Measurements from ENCODE around the gene KLHDC10.

GRCh38 chr7:128792588-128793157, 905 bp downstream of the CCDC136 start:
- RRBS, result no CpG with 5 or more reads among the region's 10 CpGs
CAGE:
- cytosol, long polyA plus RNA, result no peak
- long polyA plus RNA, result no peak
- nucleus, long polyA plus RNA, result no peak

- RRBS, result no CpG with 5 or more reads among the region's 22 CpGs
CAGE:
- cytosol, long polyA plus RNA, result no peak
- long polyA plus RNA, result no peak
- nucleus, long polyA plus RNA, result no peak
Measured at GRCh38 chr7:128851053-128851998, 11.3 kb upstream of the ATP6V1F start.

GRCh38 chr7:128856669-128857007, 6.0 kb upstream of the ATP6V1F start:
- RRBS, result 81% methylated on average over 1 of the region's 11 CpGs
CAGE:
- cytosol, long polyA plus RNA, result no peak
- long polyA plus RNA, result no peak
- nucleus, long polyA plus RNA, result no peak

GRCh38 chr7:128868890-128869853, 3.0 kb downstream of the ATP6V1FNB start:
- RRBS, result 1% methylated on average over 38 of the region's 85 CpGs
CAGE:
- cytosol, long polyA plus RNA, result no peak
- long polyA plus RNA, result no peak
- nucleus, long polyA plus RNA, result no peak

DNA sequence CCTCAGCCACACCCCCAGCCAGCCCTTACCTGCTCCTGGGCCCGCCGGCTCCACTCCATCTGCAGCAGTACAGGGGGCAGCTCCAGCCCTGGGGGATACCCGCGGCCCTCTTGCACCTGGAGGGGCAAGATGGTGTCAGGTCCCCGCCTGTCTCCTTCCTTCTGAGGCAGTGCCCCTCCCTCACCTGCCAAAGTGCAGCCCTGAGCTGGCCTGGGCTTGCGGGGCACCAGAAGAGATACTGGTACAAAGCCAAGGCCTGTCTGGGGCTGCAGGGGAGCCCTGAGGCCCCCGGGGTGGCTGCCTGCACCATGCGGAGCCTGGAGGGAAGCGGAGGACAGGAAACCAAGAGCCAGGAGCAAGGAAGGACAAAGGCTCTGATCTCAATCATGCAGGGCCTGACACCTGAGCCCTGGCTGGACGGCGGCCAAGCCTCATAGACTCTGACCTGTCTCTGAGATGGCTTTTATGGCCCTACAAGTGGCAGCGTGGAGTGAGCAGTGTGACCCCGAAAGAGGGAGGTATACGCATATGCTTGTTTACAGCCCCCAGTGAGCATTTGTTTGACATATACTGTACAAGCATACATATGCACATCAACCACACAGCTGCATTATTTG, 8.5 kb downstream of the ATP6V1FNB start:
- RRBS, result no CpG with 5 or more reads among the region's 14 CpGs
CAGE:
- cytosol, long polyA plus RNA, result no peak
- long polyA plus RNA, result no peak
- nucleus, long polyA plus RNA, result no peak

- RRBS, result no CpG with 5 or more reads among the region's 1 CpG
CAGE:
- cytosol, long polyA plus RNA, result no peak
- long polyA plus RNA, result no peak
- nucleus, long polyA plus RNA, result no peak
Measured at GRCh38 chr7:128900281-128900665, 10.2 kb downstream of the KCP start.

GRCh38 chr7:128916055-128916685, 5.7 kb upstream of the KCP start:
- RRBS, result 4% methylated on average over 28 of the region's 55 CpGs
CAGE:
- cytosol, long polyA plus RNA, result no peak
- long polyA plus RNA, result no peak
- nucleus, long polyA plus RNA, result no peak

DNA sequence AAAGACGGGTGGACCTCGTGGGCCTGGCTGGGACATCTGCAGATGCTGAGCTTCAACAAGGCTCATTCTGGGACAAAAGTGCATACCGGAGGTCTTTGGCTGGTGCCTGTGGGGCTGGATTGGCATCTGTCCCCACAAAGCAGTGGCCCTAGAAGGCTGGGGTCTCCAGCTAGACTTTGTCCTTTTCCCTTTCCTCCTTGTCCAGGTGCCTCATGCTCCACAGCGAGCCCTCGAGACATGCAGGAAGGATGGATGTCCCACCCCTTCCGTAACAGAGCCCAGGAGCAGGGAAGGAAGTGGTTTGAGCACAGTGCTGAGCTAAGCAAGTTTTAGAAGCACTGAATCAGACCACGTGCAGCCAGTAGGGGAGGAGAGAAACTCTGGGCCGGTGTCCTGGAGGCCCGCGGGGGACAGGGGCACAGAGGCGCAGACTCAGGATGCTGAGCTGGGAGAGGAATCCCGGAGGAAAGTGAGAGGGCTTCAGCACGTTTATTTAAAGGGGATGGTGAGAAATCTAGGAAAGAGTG, 4.6 kb upstream of the IRF5 start:
- RRBS, result 77% methylated on average over 4 of the region's 13 CpGs
CAGE:
- cytosol, long polyA plus RNA, result no peak
- long polyA plus RNA, result no peak
- nucleus, long polyA plus RNA, result no peak

GRCh38 chr7:129110584-129111223, 33.8 kb upstream of the TSPAN33 start:
CAGE:
- cytosol, long polyA plus RNA, result no peak
- long polyA plus RNA, result no peak
- nucleus, long polyA plus RNA, result no peak

- RRBS, result no CpG with 5 or more reads among the region's 17 CpGs
CAGE:
- cytosol, long polyA plus RNA, result no peak
- long polyA plus RNA, result no peak
- nucleus, long polyA plus RNA, result no peak
Measured at GRCh38 chr7:129167869-129168933, 20.2 kb upstream of the SMO start.

DNA sequence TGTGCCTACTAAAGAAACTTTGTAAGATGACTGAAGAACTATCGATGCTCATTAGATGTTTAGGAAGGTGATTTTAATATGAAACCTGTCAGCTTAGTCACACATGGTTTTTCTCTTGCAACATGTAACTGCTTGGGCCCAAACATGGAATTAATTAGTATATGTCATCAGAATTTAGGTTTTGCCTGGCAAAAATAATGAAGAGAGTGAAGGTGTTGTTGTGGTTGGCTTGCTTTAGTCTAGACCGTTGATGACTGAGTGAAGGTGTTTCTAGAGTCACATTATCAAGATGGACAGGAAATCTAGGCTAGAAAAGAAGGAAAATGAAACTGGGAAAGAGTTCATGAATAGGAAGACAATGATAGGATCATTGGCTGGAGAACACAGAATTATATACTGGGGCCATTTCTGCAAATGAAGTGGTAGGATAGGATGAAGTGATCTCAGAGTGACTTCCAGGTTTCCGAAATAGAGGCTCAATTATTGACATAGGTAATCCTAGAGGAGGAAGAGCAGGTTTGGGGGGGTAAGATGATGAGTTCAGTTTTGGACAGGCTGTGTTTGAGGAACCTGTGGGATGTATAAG, 88.8 kb upstream of the STRIP2 start:
- RRBS, result no CpG with 5 or more reads among the region's 3 CpGs
CAGE:
- cytosol, long polyA plus RNA, result no peak
- long polyA plus RNA, result no peak
- nucleus, long polyA plus RNA, result no peak

GRCh38 chr7:129367574-129368659, 66.3 kb upstream of the STRIP2 start:
- RRBS, result no CpG with 5 or more reads among the region's 15 CpGs
CAGE:
- cytosol, long polyA plus RNA, result no peak
- long polyA plus RNA, result no peak
- nucleus, long polyA plus RNA, result no peak

- RRBS, result no CpG with 5 or more reads among the region's 31 CpGs
CAGE:
- cytosol, long polyA plus RNA, result no peak
- long polyA plus RNA, result no peak
- nucleus, long polyA plus RNA, result no peak
Measured at GRCh38 chr7:129774077-129775212, 162.9 kb downstream of the NRF1 start.

DNA sequence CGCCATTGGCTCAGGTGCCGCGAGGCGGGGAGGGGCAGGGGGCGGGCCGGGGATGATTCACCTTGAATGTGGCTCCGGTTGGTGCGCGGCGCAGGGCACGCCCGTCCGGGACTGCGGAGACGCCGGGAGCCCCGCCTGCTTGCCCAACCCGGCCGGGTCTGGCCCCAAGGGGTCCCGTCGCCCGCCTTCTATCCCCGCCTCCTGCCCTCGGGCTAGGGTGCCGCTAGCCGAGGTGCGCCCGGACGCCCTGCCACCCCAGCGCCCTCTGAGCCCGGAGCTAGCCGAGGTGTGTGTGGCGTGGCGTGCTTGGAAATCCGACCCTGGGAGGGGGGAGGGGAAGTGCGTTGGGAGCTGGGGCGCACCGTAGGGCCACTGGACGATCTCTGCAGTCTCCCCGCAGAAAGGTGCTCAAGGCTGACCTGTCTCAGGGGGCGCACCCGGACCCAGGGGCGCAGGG, 168.8 kb downstream of the NRF1 start:
- RRBS, result 2% methylated on average over 15 of the region's 43 CpGs
CAGE:
- cytosol, long polyA plus RNA, result no peak
- long polyA plus RNA, result no peak
- nucleus, long polyA plus RNA, result no peak

- RRBS, result 2% methylated on average over 1 of the region's 19 CpGs
CAGE:
- cytosol, long polyA plus RNA, result no peak
- long polyA plus RNA, result no peak
- nucleus, long polyA plus RNA, result no peak
Measured at GRCh38 chr7:129824850-129825331, 127.9 kb downstream of the UBE2H start.

GRCh38 chr7:129970642-129971367, 18.0 kb upstream of the UBE2H start:
- RRBS, result no CpG with 5 or more reads among the region's 11 CpGs
CAGE:
- cytosol, long polyA plus RNA, result no peak
- long polyA plus RNA, result no peak
- nucleus, long polyA plus RNA, result no peak

DNA sequence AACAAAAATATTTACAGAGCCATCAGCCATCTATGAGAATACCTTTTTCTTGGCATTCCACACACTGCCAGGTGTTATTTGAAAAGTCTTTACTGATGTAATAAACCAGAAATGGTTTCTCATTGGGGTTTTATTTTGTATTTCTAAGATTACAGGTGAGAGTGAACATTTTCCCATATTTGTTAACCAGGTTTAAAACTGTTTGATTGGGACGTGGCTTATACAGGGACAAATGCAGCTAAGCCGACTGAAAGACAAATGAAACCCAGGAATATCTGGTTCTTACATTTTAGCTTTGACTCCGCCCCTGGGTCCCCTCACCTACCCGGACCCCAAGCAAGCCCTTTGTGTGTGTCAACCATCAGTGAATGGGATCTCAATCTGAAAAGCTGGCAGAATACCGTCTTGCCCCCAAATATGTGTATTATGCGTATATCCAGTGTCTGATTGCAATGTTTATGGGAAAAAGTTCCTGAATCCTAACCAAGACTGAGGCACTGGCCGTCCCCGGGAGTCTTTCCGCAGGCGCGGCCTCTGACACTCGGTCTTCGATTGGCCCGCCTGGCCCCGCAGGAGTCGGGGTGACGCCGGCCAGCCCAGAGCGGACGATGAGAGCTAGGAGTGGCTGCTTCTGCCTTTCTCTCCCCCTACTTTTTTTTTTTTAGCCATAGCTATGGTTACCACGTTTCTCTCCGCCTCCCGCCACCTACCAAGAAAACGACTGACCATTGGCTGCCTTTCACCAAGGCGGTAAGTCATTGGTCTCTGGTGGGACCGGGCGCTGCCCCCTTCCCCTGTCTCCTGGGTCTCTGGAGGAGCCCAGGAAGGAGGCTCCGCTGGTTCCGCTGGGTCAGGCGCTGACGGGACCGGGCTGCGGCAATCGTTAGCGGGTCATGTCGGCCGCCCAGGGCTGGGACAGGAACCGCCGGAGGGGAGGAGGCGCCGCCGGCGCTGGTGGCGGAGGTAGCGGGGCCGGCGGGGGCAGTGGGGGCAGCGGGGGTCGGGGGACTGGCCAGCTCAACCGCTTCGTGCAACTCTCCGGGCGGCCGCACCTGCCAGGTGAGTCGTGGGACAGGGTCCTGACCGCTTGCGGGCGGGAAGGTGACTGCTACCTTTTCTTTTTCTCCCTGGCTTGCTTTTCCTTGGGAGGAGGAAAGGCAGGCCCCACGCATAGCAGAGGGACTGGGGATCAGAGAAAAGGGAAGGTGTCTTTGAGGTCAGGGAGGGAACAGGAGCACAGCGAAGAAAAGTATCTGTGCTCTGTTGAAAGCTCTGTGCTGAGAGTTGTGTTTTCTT, at the start of gene KLHDC10:
TSS of gene KLHDC10 (plus strand) at position 784 of the 1,296 bp plus-strand sequence.
- RRBS, result 3% methylated on average over 31 of the region's 60 CpGs
CAGE:
- cytosol, long polyA plus RNA, result start-site peak on the plus strand centred at position 824 of the sequence, 7 bp wide, 95 reads
- long polyA plus RNA, result start-site peak on the plus strand centred at position 799 of the sequence, 57 bp wide, 86 and 99 reads in 2 replicates
- nucleus, long polyA plus RNA, result start-site peak on the plus strand centred at position 820 of the sequence, 16 bp wide, 132 reads

- RRBS, result no CpG with 5 or more reads among the region's 3 CpGs
CAGE:
- cytosol, long polyA plus RNA, result no peak
- long polyA plus RNA, result no peak
- nucleus, long polyA plus RNA, result no peak
Measured at GRCh38 chr7:130086014-130086628, 15.8 kb downstream of the KLHDC10 start.

GRCh38 chr7:130099092-130099744, 28.9 kb downstream of the KLHDC10 start:
- RRBS, result no CpG with 5 or more reads among the region's 3 CpGs
CAGE:
- cytosol, long polyA plus RNA, result no peak
- long polyA plus RNA, result no peak
- nucleus, long polyA plus RNA, result no peak

DNA sequence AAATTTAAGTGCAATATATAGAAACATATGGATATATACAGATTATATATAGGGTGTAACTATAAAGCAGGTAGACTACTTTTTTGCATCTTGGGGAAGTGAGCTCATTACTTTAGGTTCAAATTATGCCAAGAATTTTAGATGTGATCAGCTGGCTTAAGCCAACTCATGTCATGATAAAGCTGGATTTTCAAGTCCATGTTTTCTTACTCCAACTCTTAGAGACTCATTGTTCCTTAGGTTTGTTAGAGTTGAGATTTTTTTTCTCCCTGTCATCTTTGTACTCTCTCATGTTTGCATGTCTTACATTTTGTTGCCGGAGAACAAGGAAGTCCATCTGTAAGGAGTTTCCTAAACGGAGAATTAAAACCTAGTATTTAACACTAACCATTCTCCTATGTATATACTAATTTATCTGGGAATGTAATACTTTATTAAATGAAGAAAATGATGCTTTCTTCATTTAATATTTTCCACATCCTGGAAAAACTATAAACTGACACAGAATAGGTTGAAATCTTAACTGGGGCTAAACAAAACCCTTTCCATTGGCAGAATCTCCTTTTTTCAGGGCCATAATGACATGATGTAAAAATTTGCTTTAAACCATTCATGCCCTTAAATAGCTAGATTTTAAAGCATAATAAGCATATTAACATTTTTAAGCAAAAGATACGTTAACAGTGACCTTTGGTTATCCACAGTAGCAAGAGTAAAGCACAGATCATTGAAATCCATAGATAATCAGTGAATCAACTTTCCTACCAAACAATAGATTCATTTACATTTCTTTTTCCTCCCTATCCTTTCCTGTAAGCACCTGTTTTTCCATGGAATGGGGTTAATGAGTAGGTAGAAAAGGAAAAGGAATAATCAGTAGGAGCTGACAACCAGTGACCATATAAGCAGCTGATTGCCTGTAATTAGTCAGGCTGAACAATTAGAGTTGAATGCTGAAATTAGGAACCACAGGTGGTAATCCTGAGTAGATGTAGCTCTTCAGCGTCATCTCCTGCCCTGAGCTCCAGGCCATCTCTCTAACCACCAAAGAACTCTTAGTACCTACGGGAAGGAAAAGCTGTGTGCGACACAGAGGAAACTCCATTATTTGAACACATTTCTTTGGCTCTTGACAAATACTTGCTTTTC, 63.4 kb downstream of the KLHDC10 start:
- RRBS, result no CpG with 5 or more reads among the region's 6 CpGs
CAGE:
- cytosol, long polyA plus RNA, result no peak
- long polyA plus RNA, result no peak
- nucleus, long polyA plus RNA, result no peak

Measured in H1 (cell line).